Hepatocyte (in vitro differentiated cells and primary cell): ENCODE measurements around a stretch of chr1.

DNA sequence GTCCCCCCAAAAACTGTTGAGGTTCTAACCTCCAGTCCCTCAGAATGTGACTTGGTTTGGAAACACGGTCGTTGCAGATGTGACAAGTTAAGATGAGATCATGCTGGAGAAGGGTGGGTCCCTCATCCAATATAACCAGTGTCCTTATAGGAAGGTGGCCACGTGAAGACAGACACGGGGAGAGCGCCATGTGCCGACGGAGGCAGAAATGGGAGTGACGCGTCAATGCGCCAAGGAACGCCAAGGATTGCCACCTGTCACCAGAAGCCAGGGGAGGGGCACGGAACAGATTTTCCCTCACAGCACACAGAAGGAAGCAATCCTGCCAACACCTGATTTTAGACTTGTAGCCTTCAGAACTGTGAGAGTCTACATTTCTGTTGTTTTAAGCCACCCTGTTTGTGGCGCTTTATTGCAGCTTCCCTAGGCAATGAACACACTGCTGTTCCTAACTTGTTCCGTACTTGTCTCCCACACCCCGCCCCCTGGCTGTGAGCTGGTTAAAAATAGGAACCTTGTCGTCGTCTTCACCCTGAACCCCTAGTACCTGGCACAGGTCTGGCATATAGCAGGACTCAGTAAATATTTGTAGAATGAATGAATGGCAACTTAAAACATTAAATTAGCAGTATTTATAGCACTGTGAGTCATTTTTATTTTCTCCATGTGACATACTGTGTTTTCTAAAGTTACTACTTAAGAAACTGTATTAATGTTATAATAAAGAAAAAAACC, 14.2 kb downstream of the RIMS3 start:
- RAMPAGE, long total RNA, result no peak
- RRBS, result no CpG with 5 or more reads among the region's 17 CpGs

DNA sequence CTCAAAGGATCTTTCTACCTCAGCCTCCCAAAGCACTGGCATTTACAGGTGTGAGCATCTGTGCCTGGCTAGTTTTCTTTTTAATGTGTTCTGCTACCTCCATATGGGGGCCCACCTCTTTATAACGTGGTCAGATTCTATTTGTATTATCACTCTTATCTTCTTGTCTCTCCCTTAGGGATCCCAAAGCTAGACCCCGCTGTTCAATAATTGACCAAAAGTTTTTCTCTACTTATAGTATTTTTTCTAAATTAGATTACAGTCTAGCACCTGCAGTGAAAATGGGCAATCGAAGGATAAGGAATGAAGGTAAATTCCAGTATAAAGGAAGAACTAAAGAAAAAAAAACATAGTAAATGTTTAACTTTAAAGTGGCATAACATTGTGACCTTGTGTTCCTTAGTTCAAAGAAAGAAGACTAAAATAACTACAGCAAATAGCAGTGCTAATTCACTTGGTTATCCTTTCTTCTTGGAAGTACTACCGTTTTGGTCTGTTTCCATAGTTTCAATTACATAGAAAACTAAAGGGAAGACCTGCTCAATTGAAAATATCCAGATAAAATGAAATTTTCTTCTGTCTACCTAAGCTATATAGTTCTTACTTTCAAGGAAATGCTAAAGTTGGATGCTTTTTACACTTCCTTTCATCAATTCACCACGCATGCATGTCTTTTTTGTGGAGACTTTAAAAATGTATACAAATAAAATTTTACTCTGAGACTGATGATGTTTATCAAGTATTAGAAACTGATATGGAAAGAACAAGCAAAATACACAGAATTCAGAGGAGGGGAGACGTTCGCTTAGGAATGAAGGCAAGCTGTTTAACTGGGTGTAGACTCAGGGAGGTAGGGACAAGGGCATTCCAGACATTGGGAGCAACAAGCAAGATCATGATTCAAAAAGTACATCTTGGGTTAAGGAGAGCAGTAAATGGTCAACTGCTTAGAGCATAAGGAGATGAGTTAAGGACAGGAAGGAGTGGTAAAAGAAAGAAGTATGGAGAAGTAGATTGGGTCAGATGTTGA, 24.3 kb downstream of the NFYC start:
- RAMPAGE, long total RNA, result no peak
- RRBS, result no CpG with 5 or more reads among the region's 7 CpGs

DNA sequence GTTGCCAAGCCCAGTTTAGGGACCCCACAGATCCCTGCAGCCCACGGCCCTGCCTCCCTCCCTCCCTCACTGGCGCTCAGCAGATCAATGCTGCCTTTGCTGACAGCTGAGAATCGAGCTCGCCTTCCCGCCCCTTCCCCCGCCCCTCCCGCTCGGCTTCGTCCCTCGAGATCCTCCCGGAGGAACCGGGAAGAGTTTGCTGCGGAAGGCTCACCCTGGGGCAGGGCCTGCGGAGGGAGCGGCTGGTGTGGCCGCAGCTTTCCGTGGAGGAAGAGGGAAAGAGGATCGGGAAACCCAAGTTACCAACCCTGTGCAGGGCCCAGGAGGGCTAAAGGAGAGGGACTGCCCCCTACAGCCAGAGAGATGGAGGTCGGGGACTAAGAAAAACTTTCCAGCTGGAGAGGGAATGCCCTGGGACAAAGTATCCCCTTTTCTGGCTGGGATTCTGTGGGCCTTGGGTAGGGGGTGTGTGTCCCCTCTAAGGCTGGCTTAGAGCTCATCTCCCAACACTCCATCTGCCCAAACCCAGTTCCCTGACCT, 1.1 kb upstream of the KCNQ4 start:
- RAMPAGE, long total RNA, result no peak
- RRBS, result no CpG with 5 or more reads among the region's 19 CpGs

- RAMPAGE, long total RNA, result no peak
- RRBS, result no CpG with 5 or more reads among the region's 5 CpGs
Observed at GRCh38 chr1:41129573-41129899, 108.0 kb upstream of the SLFNL1 start.

- RAMPAGE, long total RNA, result no peak
- RRBS, result 96% methylated on average over 5 of the region's 23 CpGs
Observed at GRCh38 chr1:41501482-41502127, 17.1 kb upstream of the EDN2 start.

DNA sequence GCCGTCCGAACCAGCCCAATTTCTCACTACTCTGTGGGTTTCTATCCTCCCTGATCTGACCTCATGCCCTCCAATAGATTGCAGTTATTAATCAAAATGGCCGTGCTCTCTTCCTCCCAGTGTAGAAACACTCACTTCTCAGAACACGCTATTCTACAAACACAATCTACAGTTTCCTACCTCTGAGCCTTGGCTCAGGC, 147.1 kb upstream of the EDN2 start:
- RAMPAGE, long total RNA, result no peak
- RRBS, result no CpG with 5 or more reads among the region's 4 CpGs

DNA sequence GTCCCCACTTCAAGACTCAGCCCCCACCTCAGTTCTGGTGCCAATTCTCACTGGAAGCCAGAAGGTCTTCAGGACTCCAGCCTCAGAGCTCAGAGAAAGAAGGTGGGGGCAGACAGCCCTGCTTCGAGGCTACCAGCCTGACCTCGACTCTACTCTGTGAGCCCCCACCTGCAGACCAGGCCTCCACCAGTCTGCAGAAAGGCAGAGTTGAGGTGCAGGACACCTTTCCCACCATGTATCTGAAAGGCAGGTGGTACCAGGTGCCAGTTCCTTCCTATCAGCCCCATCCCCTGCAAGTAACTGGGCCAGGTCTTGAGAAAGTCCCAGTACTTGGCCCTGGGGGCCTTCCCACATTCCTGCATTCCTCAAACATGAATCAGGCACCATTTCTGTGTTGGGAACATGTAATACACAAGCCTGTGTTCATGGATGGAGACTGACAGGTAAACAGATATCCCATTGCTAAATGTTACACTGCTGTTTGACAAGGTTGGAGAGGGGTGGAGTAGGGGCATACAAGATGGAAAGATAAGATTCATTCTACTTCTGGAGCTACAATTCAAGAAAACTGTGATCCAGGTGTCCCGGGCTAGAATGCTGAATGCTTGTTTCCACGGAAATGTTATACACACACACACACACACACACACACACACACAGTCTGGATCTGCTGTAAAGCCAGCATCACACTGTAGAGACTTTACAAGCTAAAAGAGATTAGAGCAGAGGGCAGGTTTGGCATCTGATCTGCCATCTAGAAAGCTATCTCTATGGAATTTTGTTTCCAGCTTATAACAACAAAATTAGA, 180.8 kb upstream of the EDN2 start:
- RAMPAGE, long total RNA, result no peak
- RRBS, result no CpG with 5 or more reads among the region's 4 CpGs

GRCh38 chr1:41672094-41673052, 187.9 kb upstream of the EDN2 start:
- RAMPAGE, long total RNA, result no peak
- RRBS, result no CpG with 5 or more reads among the region's 9 CpGs

GRCh38 chr1:41726921-41727969, 191.5 kb downstream of the HIVEP3 start:
- RAMPAGE, long total RNA, result no peak
- RRBS, result 78% methylated on average over 4 of the region's 26 CpGs

DNA sequence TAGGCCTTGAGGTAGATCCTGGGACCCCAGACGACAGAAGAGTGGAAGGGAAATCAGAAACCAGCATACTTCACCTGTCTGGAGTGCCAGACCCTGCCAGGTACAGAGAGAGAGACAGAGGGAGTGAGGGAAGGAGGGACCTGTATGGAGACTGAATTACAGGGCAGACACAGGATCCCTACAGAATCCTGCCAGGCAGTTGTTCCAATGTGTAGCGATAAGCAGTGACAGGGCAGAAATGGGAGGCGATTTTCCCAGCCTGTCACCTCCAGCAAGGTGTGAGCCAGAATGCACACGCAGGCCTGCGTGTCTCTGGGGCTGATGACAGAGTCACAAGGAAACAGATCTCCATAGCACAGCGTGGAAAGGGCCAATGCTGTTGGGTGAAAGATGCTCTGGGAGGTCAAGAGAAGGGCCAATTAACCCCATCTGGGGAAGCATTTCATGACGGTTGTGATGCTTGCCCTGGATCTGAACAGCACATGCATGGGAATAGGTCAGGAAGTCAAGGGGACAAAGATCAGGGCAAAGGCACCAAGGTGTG, 111.3 kb downstream of the HIVEP3 start:
- RAMPAGE, long total RNA, result no peak
- RRBS, result no CpG with 5 or more reads among the region's 7 CpGs

DNA sequence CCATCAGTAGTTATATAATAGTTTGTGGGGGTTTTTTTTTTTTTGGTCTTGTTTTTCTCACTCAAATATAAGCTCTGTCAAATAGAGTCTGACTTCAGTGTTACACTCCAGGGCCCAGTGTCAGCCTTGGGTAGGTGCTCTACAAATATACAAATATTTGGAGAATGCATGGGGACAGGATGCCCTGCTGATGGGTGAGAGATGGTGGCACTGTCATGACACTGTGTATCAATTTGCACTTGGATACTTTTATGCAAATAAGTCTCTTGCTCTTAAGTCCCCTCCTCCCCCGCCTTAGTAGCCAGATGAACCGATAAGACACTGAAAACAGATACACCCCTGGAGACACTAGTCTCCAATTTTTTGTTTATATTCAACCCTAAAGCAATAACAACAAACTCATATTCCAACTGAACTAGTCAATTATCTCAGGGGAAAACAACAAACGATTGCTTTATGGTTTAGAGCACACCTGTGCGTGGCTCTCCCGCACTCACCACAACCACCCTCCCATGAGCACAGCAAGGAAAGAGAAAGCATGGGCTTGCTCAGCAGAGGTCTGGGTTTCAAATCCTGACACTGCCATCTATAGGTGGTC, 50.5 kb downstream of the HIVEP3 start:
- RAMPAGE, long total RNA, result no peak
- RRBS, result no CpG with 5 or more reads among the region's 5 CpGs

GRCh38 chr1:41898059-41898910, 20.4 kb downstream of the HIVEP3 start:
- RAMPAGE, long total RNA, result no peak
- RRBS, result no CpG with 5 or more reads among the region's 7 CpGs

- RAMPAGE, long total RNA, result no peak
- RRBS, result no CpG with 5 or more reads among the region's 4 CpGs
Observed at GRCh38 chr1:41901903-41902602, 16.7 kb downstream of the HIVEP3 start.

DNA sequence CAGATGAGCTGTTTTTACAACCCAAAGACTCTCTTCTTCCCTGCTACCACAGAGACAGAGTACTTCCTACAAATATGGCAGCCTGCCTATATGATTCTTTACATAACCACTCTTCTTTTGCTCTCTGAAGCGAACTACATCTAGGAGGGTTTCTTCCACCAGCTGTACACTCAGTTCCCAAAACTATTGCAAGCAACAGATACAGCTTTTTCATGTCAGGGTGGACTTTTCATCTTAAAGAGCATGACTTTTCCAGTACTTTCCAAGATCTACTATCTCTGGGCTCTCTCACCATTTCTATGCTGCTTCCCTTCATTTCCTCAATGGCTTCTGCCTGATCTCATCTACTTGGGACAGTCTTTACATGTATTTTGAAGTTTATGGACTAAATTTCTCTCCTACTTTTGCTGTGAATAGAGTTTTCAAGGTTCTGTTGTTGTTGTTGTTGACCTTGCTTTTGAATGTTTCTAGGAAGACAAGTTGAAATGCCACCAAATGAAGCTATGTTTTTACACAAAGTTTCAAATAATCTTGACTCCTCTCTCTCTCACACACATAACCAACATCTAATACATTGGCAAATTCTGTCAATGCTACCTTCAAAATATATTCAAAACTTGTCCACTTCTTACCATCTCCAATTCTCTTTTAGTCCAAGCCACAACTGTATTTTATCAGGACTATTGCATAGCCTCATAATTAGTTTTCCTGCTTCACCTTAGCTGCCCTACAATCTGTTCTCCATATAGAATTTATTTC, 108.1 kb upstream of the HIVEP3 start:
- RAMPAGE, long total RNA, result no peak
- RRBS, result no CpG with 5 or more reads among the region's 1 CpG

DNA sequence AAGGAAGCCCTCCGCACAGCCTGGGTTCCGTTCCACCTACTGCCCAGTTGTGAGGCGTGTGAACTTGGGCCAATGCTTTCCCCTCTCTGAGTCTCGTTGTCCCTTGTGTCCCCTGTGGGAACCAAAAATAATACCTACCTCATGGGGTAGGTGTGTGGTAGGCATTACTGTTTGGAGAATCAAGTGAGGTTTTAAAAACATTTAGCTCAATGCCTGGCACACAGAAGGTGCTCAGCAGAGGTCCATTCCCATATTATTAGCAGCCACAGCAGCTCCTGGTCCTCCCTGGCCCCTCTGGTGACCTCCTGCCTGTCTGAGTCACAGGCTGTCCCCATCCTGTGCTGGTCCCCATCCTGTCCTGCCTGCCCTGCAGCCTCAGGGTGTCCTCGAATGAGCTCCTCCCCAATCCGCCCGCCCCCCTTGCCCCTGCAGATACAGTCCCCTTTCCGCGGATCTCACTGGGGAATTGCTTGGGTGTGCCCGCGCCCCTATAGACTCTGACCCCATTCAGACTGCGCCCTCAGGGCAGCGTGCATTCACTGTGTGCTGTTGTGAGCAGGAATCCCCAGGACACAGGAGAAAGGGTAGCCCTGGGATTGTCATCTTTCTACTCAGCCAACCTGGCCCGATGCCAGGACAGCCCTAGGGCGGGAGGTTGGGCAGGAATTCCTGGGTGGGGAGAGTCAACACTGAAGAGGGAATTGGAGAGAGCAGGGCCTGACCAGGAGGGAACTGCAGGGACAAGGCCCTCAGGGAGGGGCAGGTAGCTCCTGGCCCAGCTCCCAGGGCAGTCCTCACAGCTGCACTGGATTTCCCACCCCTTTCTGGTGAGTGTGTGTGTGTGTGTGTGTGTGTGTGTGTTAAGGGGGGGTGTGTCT, 979 bp upstream of the GUCA2A start:
- RAMPAGE, long total RNA, result no peak
- RRBS, result no CpG with 5 or more reads among the region's 15 CpGs

DNA sequence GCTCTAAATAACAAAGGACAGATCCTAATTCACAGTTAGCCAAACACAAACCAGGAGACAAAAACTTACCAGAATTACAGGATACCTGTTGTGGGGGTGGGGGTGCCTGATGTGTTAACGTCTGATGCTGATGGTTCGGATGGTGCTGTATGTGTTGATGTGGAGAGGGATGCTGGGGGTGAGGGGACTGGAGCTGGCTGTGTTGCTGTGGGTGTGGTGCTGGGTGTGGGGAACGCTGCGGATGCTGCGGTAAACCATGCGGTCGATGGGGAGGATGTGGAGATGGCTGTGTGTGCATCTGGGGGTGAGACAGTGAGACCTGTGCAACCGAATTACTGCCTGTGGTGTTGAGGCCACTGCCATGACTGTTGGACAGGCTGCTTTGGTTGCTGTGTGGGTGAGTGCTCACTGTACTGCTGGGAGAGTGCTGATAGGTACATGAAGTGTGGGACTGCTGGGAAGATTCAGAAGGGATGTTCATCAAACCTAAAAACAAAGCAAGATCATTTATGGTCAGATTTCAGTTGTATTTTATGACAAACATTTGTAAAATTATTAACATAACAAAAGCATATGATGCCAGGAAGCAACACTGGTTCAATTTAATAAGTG, 26.8 kb upstream of the GUCA2A start:
- RAMPAGE, long total RNA, result no peak
- RRBS, result no CpG with 5 or more reads among the region's 8 CpGs

DNA sequence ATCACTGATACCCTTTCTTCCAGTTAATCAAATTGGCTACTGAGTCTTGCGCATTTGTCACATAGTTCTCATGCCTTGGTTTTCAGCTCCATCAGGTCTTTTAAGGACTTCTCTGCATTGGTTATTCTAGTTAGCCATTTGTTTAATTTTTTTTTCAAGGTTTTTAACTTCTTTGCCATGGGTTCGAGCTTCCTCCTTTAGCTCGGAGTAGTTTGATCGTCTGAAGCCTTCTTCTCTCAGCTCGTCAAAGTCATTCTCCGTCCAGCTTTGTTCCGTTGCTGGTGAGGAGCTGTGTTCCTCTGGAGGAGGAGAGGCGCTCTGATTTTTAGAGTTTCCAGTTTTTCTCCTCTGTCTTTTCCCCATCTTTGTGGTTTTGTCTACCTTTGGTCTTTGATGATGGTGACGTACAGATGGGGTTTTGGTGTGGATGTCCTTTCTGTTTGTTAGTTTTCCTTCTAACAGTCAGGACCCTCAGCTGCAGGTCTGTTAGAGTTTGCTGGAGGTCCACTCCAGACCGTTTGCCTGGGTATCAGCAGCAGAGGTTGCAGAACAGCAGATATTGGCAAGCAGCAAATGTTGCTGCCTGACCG, 69.7 kb upstream of the GUCA2A start:
- RAMPAGE, long total RNA, result no peak
- RRBS, result no CpG with 5 or more reads among the region's 11 CpGs

- RAMPAGE, long total RNA, result no peak
- RRBS, result no CpG with 5 or more reads among the region's 11 CpGs
Observed at GRCh38 chr1:42283639-42284386, 51.2 kb downstream of the FOXJ3 start.

DNA sequence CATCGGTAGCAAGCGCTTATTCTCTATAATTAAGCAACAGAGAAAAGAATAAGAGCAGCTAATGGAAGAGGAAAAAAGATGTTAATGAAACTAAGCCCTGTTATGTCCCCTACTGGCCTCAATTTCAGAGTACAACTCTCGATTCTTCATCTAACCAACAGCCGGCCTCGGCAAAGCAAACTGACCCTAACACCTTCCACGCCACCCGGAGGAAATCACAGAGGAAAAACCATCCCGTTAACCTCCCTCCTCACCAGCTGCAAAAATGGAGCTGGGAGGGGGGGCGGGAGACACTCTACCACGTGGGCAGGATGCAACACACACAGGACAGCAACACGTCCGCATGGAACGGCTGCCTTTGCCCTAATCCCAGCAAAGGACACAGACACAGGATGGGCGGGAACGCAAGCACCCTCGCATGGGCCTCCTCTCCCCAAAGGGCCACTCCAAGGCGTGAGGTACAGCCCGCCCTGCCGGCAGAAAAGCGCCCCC, 846 bp downstream of the FOXJ3 start:
- RAMPAGE, long total RNA, result no peak
- RRBS, result no CpG with 5 or more reads among the region's 20 CpGs

DNA sequence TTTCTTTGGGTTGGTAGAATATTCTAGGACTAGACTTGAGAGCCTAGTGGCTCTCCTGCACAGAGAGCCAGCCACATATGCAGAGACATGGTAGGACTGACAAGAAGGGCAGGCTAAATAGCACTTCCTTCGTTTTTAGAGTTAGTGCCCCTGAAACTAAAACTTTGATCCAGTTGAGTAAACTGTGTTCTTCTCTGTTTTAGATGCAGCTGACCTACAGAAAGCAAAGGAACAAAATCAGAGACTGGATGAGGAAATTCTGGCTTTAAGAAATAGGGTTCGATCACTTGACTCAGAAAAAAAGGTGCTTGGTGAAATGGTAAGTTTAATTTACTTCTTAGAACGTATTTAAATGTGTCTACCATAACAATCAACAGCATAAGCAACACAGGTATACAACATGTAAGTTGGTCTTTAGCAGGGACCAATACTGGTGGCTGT, 33.8 kb downstream of the CCDC30 start:
- RAMPAGE, long total RNA, result no peak
- RRBS, result no CpG with 5 or more reads among the region's 3 CpGs